AG09319 (cell line): ENCODE results near the genes TLE5 and SMIM44.

GRCh38 chr19:3062081-3063198 lies at the start of gene TLE5:
TSS of gene TLE5 (minus strand) at chr19:3062495.
- RRBS = under 1% methylated on average over 33 of the region's 125 CpGs

- RRBS = 87% methylated on average over 6 of the region's 29 CpGs
Observed at GRCh38 chr19:3100802-3101621, 6.8 kb downstream of the GNA11 start.

GRCh38 chr19:3175891-3176601 lies 2.5 kb upstream of the S1PR4 start:
- RRBS = no CpG with 5 or more reads among the region's 14 CpGs

DNA sequence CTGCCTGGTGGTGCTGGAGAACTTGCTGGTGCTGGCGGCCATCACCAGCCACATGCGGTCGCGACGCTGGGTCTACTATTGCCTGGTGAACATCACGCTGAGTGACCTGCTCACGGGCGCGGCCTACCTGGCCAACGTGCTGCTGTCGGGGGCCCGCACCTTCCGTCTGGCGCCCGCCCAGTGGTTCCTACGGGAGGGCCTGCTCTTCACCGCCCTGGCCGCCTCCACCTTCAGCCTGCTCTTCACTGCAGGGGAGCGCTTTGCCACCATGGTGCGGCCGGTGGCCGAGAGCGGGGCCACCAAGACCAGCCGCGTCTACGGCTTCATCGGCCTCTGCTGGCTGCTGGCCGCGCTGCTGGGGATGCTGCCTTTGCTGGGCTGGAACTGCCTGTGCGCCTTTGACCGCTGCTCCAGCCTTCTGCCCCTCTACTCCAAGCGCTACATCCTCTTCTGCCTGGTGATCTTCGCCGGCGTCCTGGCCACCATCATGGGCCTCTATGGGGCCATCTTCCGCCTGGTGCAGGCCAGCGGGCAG lies 461 bp downstream of the S1PR4 start:
- RRBS = no CpG with 5 or more reads among the region's 37 CpGs

DNA sequence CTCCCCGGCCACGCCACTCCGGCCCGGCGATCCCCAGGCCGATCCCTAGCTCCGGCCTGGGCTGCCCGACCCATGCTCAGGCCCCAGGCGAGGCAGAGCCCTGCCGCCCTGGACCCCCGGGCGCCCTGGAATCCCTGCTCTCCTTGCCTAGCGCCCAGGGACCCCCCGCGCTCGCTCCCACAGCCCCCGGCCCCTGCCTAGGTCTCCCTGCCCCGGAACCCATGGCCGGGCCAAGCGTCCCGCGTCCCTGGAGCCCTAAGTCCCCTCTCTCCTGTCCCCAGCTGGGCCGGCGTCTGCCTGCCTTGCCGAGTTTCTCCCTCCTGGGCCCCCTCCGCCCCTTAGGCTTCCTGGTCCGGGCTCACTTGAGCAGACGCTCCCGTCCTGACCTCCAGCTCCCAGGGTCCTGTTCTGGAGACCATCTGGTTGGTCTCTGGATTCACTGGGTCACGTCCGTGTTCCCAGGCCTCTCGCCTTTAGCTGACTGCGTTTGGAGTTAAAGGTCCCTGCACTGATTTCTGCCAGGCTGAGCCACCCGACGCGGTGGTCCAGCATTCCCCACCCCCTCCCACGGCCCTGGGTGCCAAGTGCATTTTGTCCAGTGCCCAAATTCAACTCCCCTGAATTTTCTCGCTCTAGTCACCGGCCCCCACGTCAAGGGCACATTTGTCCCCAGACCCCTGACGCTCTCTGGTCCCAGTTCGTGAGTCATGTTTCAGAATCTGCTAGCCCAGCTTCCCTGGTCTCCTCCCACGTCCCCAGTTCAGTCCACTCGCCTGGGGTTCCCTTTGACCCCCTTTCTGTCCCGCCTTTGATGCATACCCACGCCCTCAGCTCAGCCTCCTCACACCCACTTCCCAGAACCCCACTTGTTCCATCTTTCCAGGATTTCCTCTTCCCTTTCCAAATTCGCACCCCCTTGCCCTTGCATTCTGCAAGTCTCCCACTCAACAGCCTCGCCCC lies 801 bp downstream of the NCLN start:
- RRBS = 1% methylated on average over 20 of the region's 48 CpGs

DNA sequence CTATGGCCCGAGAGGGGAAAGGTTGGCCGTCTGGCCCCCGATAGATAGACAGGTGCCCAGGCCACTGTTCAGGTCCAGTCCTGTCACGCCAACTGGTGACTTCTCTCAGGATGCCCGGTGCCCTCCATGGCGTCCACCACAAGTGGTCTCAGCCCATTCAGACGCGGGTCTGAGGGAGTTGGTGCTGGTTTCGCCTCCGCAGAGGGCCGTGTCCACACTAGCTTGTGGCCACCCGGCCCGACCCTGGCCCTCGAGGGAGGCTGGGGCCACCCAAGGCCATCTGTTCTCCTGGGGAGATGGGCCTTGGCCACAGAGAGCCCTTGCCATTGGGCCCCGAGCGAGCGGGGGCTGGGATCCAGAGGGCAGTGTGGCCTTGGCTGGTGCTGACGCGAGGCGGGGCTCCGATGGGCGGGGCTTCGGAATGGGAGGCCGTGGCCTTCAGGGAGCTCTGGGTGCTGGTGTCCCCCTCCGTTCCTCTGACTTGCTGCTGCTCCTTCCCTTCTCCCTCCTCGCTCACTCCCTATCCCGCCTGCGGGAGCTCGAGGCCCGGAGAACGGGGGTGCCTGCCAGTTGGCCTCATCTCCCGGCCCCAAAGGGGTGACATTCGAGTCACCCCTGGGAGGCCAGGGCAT lies 3.9 kb downstream of the NCLN start:
- RRBS = no CpG with 5 or more reads among the region's 33 CpGs

- RRBS = no CpG with 5 or more reads among the region's 17 CpGs
Observed at GRCh38 chr19:3366835-3367063, 366 bp downstream of the NFIC start.

- RRBS = no CpG with 5 or more reads among the region's 4 CpGs
Observed at GRCh38 chr19:3368802-3369087, 2.4 kb downstream of the NFIC start.

DNA sequence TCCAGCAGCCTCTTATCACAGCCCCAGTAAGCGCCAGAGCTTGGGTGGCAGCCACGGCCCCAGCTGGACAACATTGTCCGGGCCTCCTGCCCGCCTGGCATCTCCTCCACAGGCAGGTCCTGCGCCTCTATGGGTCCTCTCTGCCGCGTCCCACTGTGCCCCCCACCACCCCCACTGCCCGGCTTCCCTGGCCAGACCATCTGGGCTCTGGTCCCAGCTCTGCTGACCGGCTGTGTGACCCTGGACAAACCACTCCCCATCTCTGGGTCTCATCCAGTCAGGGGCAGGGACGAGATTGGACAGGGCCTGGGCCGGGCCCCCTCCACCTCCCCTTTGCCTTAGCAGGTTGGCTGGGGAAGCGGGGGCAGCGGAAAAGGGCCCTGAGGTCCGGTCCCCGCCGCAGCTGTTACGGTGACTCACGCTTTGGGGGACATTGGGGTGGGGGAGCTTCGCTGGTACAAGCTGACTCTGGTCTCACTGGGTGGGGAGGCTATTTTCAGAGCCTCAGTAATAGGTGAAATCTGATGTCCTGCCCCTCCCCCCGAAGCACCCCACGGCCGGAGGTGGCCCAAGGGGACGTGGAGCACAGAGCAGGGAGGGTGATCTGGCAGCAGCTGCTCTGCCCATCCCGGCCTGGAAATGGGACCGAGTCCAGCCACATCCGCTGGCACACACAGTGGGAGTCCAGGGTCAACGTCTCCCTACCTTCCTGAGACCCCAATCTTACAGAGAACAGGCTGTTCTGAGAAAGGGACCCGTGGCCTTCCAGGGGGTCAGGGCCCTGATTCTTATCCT lies 9.0 kb downstream of the NFIC start:
- RRBS = 2% methylated on average over 10 of the region's 28 CpGs

DNA sequence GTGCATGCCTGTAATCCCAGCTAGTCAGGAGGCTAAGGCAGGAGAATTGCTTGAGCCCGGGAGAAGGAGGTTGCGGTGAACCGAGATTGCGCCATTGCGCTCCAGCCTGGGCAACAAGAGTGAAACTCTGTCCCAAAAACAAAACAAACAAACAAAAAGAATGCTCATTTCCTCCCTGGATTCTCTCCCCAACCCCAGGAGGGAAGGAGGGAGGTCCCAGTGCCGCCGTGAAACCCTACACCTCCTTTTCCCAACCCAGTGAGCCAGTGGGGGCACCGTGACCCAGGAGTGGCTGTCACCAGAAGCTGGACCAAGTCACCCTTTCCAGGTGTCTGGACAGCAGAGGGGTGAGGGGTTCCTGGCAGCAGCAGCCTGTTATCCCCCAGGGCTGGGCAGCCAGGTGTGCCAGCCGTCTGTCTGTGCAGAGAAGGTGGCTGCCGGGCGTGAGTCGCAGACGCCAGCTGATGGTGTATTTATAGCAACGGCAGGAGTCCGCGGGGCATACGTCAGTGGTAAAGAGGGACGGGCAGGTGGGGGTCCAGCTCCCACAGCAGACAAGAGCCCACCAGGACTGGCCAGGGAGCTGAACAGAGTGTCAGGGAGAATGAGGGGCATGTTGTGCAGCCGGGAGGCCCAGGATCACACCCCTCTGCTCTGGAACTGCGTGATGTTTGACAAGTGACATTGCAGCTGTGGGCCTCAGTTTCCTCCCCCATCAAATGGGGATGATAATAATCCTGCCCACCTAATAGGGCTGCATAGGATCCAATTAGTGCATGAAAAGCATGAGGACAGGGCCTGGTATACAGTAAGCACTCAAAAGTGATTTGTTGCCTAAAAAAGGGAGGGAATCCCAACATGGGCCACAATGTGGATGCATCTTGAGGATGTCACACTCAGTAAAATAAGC lies 23.7 kb downstream of the NFIC start:
- RRBS = no CpG with 5 or more reads among the region's 20 CpGs

DNA sequence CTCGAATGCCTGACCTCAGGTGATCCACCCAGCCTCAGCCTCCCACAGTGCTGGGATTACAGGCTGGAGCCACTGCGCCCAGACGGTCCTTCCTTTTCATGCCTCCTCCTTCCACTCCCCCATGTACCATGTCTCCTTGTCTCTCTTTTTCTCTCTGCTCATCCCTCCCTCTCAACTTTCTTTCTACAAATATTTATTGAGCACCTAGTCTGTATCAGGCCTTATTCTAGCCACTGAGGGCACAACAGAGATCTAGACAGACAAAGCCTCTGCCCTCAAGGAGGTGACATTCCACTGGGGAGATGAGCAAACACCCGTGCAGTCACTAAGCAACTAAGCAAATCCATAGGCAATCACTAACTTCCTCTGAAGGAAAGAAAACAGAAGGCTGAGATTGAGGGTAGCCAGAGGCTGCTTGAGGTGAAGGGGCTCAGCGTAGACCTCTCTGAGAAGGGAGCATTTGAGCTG lies 35.9 kb downstream of the NFIC start:
- RRBS = no CpG with 5 or more reads among the region's 5 CpGs

DNA sequence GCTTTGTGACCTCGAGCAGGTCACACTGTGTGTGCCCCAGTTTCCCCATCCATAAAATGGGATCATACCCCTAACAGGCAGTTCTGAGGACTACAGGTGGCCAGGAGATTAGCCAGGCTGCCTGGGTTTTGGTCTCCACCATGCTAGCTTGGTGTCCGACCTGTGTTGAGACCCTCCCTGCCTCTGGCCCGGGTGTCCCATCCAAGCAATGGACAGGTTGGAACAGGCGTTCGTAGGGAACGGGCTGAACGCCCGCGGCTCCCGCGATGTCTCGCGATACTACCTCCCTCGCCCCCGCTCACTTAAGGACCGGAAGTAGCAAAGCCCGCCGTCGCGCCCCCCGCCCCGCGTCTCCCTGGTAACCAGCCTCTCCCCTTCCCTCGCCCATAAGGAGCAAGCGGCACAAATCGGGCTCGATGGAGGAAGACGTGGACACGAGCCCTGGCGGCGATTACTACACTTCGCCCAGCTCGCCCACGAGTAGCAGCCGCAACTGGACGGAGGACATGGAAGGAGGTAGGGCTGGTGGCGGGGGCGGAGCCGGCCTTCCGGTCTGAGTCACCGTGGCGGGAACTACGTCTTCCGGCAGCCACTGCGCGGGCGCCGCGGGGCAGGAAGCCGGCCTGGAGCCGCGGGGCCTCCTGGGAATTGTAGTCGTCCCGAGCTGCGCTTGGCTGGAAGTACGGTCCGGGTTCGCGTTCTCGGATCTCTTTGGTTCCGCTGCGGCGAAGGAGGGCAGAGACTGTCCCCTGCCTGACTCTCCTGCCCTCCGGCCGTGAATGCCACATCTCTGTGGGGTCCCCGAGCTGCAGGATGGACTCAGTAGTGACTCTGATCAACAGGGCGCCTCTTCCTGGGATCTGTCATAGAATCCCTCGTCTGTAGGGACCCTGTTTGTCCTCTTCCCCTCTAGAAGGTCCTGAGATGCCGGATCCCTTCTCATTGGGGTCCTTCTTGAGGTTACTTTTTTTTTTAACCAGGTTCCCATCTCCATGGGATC lies 45.3 kb downstream of the SMIM24 start:
- RRBS = 2% methylated on average over 19 of the region's 69 CpGs

DNA sequence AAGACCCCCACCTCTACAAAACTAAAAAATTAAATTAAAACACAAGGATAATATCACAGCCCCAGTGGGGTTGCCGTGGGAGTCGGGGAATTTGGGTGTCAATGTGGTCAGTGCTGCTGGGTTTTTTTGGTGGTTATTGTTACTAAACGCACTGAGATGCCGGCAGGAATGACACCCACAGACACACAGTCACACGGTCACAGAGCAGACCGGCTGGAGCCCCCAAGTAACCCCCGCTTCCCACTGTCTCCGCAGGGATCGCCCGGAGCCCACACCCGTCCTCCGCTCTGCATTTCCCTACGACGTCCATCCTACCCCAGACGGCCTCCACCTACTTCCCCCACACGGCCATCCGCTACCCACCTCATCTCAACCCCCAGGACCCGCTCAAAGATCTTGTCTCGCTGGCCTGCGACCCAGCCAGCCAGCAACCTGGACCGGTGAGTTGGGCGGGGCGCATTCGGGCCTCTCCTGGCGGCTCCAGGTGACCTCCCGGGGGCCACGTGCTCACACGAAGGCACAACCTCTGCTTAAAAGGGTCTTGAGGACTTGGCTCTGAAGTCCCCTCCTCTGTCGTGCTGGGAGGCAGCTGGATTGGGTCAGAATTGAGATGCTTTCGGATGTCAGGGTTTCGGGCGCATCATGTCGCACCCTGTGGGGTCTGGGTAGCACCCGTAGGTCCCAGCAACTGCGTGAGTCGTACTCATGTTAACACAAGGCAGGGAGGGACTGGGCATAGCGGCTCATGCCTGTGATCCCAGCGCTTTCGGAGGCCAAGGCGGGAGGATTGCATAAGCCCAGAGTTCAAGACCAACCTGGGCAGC lies 27.9 kb downstream of the SMIM24 start:
- RRBS = 95% methylated on average over 11 of the region's 40 CpGs

DNA sequence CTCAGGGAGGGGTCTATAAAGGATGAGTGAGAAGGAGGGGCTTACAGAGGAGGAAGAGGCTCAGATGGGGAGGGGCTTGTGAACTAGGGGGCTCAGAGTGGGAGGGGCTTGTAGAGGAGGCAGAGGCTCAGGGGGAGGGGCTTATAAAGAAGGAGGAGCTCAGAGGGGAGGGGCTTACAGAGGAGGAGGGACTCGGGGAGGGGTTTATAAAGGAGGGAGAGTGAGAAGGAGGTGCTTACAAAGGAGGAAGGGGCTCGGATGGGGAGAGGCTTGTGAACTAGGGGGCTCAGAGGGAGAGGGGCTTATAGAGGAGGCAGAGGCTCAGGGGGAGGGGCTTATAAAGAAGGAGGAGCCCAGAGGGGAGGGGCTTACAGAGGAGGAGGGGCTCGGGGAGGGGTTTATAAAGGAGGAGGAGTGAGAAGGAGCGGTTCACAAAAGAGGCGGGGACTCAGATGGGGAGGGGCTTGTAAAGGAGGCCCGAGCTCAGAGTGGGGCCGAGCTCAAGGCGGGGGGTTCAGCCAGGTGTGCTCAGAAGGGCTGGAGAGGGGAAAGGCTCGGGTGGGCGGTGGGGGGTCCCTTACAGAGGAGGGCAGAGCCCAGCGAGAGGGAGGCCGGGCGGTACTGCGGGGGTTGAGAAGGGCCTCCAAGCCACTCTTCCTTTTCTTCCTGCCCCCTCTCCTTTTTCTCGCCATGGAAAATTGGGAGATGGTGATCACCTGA lies 535 bp downstream of the SMIM24 start:
- RRBS = no CpG with 5 or more reads among the region's 15 CpGs

DNA sequence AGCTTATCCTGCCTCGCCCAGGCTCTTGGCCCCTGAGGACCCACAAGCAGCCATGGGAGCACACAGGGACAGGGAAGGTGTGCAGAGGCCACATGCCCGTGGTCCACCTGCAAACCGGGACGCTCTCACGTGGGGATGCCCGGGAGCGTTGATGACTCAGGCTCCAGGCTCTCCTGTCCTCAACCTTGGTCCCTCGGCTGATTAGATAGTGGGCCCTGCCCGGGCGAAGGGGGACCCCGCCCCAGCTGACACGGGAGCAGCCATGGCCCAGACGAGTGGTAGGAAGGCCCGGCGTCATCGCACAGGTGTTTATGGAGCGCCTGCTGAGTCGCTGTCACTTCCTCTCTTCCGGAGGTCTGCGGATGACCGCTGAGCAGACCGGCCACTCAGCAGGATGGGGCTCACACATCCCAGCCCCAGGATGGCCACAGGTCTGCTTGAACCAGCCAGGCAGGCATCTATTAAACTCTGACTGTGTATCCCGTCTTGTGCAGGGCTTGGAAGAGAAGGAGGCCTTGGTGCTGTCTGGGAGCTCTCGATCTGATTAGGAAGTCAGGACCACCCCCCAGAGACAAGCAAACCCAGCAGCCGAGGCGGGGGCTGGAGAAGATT lies 1.5 kb upstream of the SMIM24 start:
- RRBS = 54% methylated on average over 14 of the region's 26 CpGs

GRCh38 chr19:3482812-3483816 lies at the start of gene SMIM44:
TSS of gene SMIM44 (minus strand) at chr19:3483441.
- RRBS = 46% methylated on average over 19 of the region's 62 CpGs

- RRBS = 95% methylated on average over 5 of the region's 18 CpGs
Observed at GRCh38 chr19:3510909-3511254, 4.8 kb downstream of the FZR1 start.

DNA sequence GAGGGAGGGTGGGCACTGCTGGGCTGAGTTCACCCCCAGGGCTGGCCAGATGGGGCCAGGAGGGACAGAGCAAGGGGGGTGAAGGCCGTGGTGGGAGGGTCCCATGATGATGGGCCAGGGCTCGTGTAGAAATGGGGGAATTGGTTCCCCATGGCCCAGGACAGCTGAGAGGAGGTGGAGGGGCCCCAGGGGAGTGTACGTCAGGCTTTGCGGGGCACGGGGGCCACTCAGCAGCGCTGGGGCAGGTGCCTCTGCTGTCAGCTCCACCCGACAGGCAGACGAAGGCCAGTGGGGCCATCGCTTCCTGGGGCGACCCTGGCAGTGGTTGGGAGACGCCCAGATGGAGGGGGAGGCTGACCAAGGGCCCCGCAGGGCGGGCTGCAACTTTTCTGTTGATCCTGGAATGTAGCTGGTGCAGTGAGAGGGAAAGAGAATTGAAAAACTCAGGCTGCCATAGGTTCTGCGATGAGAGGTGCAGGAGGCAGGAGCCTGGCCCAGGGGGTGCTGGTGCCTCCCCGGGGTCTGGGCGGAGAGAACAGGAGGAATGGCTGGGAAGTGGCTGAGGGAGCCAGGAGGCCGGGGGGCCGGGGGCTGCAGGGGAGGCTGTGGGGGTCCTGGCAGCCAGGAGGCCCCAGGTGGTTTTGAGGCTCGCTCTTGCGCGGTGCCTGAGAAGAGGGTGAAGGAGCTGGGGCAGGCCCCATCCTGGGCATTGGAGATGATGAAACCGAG lies 1.8 kb upstream of the TEKTIP1 start:
- RRBS = 77% methylated on average over 3 of the region's 22 CpGs

DNA sequence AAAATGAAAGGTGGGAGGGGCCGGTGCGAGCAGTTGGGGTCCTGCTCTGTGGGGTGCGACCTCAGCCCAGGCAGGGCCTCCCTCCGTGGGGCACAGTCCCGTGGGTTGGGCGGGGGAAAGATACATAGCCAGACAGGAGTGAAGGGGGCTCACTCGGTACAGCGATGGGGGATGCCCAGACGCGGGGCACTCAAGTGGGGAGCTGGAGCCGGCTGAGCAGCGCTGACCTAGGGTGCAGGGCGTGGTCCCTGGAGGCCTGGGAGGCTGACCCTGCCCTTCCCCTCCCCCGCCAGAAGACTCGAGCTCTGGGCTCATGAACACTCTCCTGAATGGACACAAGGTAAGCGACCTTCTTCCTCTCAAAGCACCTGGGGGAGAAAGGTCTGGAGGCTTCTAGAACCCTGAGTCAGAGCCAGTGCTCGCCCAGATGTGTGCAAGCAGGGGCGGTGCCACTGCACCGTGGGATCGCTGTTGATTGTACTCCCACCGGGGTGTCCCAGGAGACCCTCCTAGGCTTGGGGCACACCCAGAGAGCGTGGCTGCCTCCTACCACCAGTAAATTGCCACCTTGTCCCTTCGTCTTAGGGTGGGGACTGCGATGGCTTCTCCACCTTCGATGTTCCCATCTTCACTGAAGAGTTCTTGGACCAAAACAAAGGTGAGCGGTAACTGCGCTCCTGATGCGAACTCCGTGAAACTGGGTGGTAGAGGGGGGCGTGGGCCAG lies 3.4 kb downstream of the HMG20B start:
- RRBS = no CpG with 5 or more reads among the region's 30 CpGs

DNA sequence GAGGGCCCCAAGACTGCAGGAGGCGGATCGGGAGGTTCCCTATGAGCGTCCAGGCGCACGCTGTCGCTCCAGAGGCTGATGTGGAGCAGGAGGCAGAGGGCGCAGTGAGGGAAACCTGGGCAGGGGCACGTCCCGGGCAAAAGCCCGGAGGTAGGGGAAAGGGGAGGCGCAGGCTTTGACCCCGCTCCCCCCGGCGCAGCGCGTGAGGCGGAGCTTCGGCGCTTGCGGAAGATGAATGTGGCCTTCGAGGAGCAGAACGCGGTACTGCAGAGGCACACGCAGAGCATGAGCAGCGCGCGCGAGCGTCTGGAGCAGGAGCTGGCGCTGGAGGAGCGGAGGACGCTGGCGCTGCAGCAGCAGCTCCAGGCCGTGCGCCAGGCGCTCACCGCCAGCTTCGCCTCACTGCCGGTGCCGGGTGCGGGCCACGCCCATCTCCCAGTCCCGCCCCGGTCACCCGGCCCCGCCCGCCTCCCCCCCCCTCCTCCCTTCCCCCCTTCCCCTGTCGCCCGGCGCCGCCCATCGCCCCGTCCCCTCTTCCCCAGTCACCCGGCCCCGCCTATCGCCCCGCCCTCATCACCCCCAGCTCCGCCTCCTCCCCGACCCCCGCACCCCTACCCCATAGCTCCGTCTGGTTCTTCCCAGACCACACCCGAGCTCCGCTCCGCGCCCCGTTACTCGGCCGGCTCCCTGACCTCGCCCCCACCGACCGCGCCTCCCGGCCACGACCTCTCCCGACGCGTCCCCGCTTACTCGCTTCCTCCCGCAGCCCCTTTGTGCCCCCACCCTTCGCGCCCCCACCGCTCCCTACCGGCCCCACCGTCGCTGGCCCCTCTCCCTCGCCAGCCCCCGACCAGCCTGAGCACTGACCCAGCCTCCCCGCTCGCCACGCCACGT lies 4.2 kb downstream of the HMG20B start:
- RRBS = 21% methylated on average over 25 of the region's 92 CpGs